ENCODE data around the genes ITGB8 and IGF2BP3.

GRCh38 chr7:19118079-19118725, 766 bp upstream of the TWIST1 start:
- PRO-cap, 2 experiments: no peak in any of the 2 experiments
- RAMPAGE, long total RNA, 4 experiments: no peak in any of the 4 experiments

GRCh38 chr7:20120534-20121818, 96.2 kb downstream of the MACC1 start:
- PRO-cap, 2 experiments: no peak in any of the 2 experiments
- RAMPAGE, long total RNA, 4 experiments: no peak in any of the 4 experiments

- PRO-cap, 2 experiments: no peak in any of the 2 experiments
- RAMPAGE, long total RNA, 4 experiments: no peak in any of the 4 experiments
These were observed 94.2 kb downstream of the MACC1 start for GRCh38 chr7:20122961-20123309.

DNA sequence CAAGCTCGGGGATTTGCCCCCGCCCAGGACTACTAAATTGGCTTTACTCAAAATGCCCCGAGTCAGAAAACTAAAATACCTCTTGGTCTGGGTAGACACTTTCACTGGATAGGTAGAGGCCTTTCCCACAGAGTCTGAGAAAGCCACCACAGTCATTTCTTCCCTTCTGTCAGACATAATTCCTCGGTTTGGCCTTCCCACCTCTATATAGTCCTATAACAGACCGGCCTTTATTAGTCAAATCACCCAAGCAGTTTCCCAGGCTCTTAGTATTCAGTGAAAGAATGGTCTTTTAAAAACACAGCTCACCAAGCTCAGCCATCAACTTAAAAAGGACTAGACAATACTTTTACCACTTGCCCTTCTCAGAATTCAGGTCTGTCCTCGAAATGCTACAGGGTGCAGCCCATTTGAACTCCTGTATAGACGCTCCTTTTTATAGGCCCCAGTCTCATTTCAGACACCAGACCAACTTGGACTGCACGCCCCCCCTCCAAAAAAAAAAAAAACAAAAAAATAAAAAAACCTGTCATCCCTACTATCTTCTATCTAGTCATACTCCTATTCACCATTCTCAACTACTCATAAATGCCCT, 92.1 kb downstream of the MACC1 start:
- PRO-cap, 2 experiments: no peak in any of the 2 experiments
- RAMPAGE, long total RNA, 4 experiments: no peak in any of the 4 experiments

- PRO-cap, 2 experiments: peak in 1 of 2 experiments; most common plus-strand start chr7:20329865 (in 1)
- RAMPAGE, long total RNA, 4 experiments: no peak in any of the 4 experiments
These were observed 1.1 kb upstream of the ITGB8 start for GRCh38 chr7:20329610-20330082.

GRCh38 chr7:20330820-20331591, at the start of gene ITGB8:
Gene ITGB8, plus strand, starts transcription at chr7:20330900.
- PRO-cap, 2 experiments: peak in 1 of 2 experiments; most common plus-strand start chr7:20331050 (in 1)
- RAMPAGE, long total RNA, 4 experiments: start-site peak on the plus strand in 1 of 4 experiments, at chr7:20330857-20331057 at its widest, 26 to 34 reads per replicate; start-site peak on the minus strand in 1 of 4 experiments, at chr7:20330724-20331210 at its widest, 8 reads per replicate

GRCh38 chr7:20345395-20346157, 14.9 kb downstream of the ITGB8 start:
- PRO-cap, 2 experiments: no peak in any of the 2 experiments
- RAMPAGE, long total RNA, 4 experiments: no peak in any of the 4 experiments

- PRO-cap, 2 experiments: peak in 1 of 2 experiments; most common plus-strand start chr7:22122378 (in 1); most common minus-strand start chr7:22122197 (in 1)
- RAMPAGE, long total RNA, 4 experiments: no peak in any of the 4 experiments
These were observed 176.3 kb upstream of the CDCA7L start for GRCh38 chr7:22121823-22122638.

DNA sequence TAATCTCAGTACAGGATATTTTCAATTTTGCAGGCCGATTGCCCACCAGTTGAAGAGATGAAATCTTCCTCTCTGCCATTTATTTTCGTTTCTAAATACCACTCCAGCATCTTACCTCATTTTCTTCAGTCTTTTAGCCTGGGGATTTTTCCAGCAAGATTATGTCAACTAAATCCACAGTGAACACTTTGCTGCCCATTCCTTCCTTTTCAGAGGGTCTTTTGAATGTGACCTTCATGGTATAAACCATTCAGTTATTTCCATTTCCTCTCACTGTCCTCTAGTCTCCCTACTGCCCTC, 69.1 kb downstream of the RAPGEF5 start:
- PRO-cap, 2 experiments: no peak in any of the 2 experiments
- RAMPAGE, long total RNA, 4 experiments: start-site peak on the minus strand in 2 of 4 experiments, centred at positions 216 to 235 of the sequence, 6 to 10 reads per replicate

DNA sequence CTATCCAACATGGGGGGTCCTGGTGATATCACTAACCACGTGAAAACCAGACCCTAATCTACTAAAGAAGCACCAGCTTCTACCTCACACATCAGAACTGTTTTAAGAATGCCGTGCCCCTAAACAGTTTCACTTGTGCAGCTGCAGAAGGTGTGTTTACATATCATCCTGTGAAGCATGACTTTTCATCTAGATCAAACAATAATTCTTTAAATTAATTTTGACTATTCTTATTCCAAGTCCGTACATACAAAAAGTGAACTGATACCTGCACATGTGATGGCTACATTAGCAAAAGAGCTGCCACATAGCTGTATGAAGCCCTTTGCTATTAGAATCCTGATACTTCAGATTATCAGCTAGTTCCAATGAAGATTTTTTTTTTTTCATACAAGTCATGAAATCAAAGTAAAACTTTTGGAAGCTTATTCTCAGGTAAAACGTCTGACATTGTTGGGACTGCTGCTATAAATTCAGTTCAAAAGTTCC, 60.9 kb downstream of the STEAP1B start:
- PRO-cap, 2 experiments: no peak in any of the 2 experiments
- RAMPAGE, long total RNA, 4 experiments: no peak in any of the 4 experiments

DNA sequence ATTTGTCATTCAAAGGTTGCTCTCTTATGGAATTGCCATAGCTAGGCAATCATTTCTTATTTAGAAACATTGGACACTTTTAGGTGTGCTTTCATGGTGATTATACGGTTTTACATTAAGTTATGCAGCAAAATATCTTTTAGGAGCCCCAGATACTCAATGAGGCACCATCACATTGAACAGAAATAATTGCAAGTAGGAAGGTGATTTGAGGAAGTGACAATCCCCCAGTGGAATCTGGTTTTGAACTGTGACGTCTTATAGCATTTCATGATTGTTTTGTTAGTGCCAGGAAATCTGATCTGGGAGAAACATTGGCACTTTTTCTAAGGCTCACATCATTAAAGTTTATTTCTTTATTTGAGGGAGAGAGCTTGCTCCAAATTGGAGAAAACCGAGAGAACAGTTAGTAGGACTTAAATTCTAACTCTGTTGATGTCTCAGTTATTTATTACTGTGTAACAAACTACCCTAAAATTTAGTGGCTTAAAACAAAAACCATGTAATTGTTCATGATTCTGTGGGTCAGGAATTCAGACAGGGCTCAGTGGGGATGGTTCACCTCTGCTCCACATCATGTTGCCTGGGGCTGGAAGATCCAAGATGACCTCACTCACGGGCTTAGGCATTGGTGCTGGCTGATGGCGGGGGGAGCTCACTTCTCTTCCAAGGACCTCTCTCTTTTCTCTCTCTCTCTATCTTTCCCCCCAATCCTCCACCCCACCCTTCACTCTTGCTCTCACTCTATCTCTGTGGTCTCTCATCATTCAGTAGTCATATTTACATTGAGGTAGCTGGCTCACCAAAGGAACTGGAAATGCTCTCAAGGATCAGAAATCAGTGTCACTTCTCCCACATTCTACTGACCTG, 78.2 kb upstream of the STEAP1B start:
- PRO-cap, 2 experiments: no peak in any of the 2 experiments
- RAMPAGE, long total RNA, 4 experiments: no peak in any of the 4 experiments

GRCh38 chr7:22661259-22662564, 65.3 kb upstream of the IL6 start:
- PRO-cap, 2 experiments: no peak in any of the 2 experiments
- RAMPAGE, long total RNA, 4 experiments: no peak in any of the 4 experiments

DNA sequence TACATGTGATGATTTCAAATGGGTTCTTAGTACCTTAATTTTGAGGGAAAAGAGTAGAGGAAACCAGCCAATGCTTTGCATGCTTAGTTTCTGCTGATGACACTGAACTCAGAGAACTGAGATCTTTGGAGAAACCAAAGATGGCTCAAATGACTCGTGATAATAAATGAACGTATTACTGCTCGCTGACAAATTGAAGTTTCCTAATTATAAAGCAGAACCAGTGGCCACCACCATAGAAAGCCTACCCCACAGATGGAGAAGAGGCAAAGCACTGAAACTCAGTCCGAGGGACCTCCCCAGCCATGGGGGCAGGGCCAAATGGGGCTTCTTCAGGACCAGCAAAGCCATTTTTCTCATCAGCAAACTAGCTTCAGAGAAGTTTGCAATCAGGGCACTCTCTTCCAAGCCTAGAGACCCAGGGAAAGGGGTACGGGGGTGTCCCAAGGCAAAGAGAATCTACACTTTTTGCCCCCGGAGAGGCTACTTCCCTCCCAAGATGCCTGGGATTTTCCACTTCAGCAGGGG, 4.5 kb upstream of the IL6 start:
- PRO-cap, 2 experiments: no peak in any of the 2 experiments
- RAMPAGE, long total RNA, 4 experiments: no peak in any of the 4 experiments

DNA sequence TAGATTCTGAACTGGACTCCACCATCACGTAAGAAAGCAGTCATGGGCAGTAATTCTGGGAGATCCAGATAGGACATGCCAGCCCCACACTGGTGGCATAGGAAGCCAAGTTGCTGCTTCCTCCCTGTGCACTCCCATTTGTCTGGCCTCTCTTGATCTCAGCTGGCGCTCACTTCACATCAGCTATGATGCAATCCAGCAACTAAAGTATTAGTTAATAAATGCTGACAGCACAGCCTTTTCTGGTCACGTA, 3.4 kb upstream of the IL6 start:
- PRO-cap, 2 experiments: no peak in any of the 2 experiments
- RAMPAGE, long total RNA, 4 experiments: no peak in any of the 4 experiments

DNA sequence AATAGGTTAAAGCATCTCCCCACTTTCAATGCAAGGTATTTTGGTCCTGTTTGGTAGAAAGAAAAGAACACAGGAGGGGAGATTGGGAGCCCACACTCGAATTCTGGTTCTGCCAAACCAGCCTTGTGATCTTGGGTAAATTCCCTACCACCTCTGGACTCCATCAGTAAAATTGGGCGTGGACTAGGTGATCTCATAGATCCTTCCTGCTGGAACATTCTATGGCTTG, 1.0 kb downstream of the IL6 start:
- PRO-cap, 2 experiments: peak in 1 of 2 experiments; most common minus-strand start position 111 of the sequence (in 1)
- RAMPAGE, long total RNA, 4 experiments: no peak in any of the 4 experiments

GRCh38 chr7:22962695-22963279, 51.1 kb downstream of the HYCC1 start:
- PRO-cap, 2 experiments: no peak in any of the 2 experiments
- RAMPAGE, long total RNA, 4 experiments: no peak in any of the 4 experiments

DNA sequence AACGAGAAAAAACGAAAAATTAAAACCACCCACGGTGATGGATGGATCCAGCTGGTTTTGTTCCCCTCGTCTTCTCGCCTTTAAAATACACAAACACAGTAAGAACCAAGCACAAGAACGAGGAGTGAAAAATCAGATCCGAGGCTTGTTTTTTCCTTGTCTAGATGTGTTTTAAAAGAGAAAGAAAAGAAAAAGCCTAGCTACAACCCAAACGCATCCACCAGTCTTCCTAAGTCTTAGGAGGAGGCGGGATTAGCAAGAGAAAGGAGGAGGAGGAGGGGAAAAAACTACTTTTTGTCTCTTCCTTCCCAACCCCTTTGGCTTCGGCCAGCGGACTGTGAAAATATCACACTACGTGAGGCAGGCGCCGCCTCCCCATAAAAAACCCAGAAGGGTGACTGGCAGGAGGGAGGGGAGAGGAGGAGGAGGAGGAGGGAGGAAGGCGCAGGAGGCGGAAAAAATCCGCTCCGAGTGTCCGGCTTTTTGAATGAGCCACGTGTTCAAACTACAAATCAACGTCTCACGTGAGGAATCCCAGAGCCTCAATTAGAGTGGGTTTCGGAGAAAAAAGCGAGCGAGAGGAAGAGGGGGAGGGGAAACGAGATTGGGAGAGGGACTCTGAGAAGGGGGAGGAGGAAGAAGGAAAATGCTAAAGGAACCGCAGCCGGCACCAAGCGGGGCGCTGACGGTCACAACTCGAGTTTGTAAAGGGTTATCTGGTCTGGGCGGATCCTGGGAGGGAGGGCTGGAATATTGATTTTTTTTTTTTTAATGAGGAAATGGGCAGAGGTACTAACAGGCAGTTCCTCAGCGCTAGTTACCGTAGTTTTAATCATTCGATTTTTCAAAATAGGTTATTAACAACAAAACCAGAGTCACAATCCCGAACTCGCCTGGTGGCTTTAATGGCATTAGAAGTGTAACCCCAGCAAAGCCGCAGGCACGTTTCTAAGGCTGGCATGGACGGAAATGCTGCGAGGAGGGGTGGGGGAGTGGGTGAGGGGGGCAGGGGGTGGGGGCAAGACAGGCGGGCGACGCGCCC, at the start of gene IGF2BP3:
Gene IGF2BP3, minus strand, starts transcription at position 353 of the 1,042 bp plus-strand sequence.
- PRO-cap, 2 experiments: no peak in any of the 2 experiments
- RAMPAGE, long total RNA, 4 experiments: no peak in any of the 4 experiments

- PRO-cap, 2 experiments: no peak in any of the 2 experiments
- RAMPAGE, long total RNA, 4 experiments: no peak in any of the 4 experiments
These were observed 30.4 kb upstream of the IGF2BP3 start for GRCh38 chr7:23500703-23501108.

GRCh38 chr7:23844792-23845198, 134.8 kb downstream of the STK31 start:
- PRO-cap, 2 experiments: no peak in any of the 2 experiments
- RAMPAGE, long total RNA, 4 experiments: no peak in any of the 4 experiments

GRCh38 chr7:24819980-24820614, 62.8 kb upstream of the GSDME start:
- PRO-cap, 2 experiments: no peak in any of the 2 experiments
- RAMPAGE, long total RNA, 4 experiments: no peak in any of the 4 experiments

Data from upper lobe of left lung (tissue), 5 donors.